Thoracic aorta endothelial cell (primary cell): ENCODE measurements around the genes TBC1D20 and SCRT2.

GRCh38 chr20:129853-130526 is 12.4 kb upstream of the DEFB126 start:
- CAGE, long polyA plus RNA = no peak

- CAGE, long polyA plus RNA = no peak
Observed at GRCh38 chr20:326515-327218, 1.3 kb downstream of the SOX12 start.

GRCh38 chr20:327219-327730 is 1.9 kb downstream of the SOX12 start:
- CAGE, long polyA plus RNA = no peak

DNA sequence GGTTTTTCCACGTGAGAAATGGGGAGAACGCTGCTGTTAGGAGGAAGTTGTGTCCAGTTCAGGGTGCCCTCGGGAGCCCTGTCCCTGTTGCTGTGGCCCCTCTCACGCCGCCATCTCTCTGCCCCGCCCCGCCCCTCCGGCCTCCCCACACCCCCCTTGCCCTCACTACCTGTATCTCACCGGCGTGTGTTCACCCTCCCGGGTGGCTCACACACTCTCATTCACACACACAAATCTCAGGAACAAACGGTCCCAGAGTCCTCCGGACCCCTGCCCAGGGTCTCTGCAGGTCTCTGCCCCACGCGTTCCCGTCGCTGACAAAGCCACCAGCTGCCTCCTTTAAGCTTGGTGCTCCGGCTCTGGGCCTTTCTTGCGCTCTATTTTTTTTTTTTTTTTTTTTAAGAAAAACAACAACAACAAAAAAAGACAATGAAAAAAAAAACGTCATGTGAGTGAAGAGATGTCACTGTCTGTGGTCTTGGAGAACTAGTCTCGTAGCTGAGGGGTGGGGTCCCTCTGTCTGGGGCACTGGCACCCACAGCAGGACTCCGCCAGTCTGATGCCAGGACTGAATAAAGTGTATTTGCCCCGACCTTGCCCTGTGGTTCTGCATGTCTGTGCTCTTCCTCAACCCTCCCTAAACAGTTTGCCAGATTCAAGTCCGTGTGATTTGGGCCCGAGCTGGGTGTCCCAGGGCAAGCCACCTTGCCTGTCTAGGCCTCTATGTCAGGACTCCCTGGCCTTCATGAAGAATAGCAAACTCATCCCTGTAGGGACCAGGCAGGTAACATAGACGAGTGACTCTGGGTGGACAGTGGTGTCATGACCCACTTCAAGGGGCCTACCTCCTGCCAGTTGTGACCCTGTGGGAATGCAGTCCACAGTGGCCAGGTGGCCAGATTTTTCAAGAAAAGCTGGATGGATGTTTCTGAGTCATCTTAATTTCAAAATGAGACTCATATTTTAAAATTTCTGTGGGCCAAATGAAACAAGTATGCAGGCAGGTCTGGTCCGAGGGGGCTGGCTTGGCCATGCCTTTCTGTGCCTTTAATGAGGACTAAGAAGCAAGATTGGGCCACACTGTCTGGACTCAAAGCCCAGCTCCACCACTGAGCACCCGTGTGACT is 3.1 kb downstream of the SOX12 start:
- CAGE, long polyA plus RNA = no peak

DNA sequence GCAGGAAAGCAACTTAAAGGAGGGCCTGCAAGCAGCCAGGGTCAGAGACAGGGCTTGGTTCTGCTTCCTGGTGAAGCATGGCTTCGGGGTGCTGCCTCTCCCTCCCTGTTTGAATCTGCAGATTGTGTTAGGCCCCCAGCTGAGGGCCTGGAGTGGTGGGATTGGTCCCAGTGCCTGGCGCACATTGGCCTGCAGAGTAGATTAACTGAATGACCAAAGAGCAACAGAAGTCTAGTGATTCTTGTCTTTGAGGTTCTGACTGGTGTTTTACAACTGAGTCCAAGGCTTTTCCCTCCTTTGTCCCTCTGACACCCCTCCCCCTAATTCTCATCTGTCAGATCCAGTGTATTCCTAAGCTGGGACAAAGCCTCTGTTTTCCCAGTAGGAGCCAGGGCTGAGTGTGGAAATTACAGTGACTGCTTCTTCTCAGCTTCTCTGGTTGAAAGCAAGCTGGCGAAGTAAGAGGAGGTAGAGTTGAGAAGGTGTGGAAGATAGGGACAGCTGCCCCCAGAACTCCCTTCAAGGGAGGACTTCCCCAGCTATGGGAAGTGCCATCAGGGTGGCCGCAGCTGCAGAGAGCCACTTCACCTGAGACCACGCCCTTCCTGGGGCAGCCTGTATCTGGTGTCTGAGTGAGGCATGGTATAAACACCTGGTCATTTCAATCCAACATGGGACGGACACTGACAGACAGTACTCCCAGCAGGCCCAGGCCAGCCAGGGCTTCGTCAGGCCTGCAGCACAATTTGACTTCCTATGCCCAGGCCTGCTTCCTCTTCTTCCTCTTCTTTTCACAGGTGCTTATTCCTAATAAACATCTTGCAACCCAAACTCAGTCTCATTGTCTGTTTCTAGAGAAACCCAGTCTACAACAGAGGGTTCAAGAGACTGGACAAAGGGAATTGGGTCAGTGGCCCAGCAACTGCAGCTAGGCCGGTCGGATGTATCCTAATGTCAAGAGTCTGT is 4.3 kb downstream of the SOX12 start:
- CAGE, long polyA plus RNA = no peak

- CAGE, long polyA plus RNA = no peak
Observed at GRCh38 chr20:330360-330868, 5.1 kb downstream of the SOX12 start.

GRCh38 chr20:365960-366423 is 14.6 kb upstream of the TRIB3 start:
- CAGE, long polyA plus RNA = no peak

GRCh38 chr20:381574-382644 is 1.3 kb downstream of the TRIB3 start:
- CAGE, long polyA plus RNA = no peak

- CAGE, long polyA plus RNA = no peak
Observed at GRCh38 chr20:406792-407998, 904 bp upstream of the RBCK1 start.

- CAGE, long polyA plus RNA = no peak
Observed at GRCh38 chr20:409369-410359, 1.6 kb downstream of the RBCK1 start.

DNA sequence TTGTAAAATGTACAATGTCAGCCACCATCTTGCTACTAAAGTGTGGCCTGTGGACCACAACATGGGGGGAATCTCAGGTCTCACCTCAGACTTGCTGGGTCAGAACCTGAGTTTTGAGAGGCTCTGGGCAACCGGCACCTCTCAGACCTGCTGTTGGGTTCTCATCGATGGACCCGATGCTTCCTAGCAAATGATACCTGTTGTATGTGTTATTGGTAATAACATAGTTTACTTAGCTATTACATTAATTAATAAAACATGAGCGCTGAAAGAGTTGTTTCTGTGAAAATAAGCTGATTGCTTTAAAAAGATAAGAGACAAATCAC is 5.5 kb downstream of the RBCK1 start:
- CAGE, long polyA plus RNA = no peak

DNA sequence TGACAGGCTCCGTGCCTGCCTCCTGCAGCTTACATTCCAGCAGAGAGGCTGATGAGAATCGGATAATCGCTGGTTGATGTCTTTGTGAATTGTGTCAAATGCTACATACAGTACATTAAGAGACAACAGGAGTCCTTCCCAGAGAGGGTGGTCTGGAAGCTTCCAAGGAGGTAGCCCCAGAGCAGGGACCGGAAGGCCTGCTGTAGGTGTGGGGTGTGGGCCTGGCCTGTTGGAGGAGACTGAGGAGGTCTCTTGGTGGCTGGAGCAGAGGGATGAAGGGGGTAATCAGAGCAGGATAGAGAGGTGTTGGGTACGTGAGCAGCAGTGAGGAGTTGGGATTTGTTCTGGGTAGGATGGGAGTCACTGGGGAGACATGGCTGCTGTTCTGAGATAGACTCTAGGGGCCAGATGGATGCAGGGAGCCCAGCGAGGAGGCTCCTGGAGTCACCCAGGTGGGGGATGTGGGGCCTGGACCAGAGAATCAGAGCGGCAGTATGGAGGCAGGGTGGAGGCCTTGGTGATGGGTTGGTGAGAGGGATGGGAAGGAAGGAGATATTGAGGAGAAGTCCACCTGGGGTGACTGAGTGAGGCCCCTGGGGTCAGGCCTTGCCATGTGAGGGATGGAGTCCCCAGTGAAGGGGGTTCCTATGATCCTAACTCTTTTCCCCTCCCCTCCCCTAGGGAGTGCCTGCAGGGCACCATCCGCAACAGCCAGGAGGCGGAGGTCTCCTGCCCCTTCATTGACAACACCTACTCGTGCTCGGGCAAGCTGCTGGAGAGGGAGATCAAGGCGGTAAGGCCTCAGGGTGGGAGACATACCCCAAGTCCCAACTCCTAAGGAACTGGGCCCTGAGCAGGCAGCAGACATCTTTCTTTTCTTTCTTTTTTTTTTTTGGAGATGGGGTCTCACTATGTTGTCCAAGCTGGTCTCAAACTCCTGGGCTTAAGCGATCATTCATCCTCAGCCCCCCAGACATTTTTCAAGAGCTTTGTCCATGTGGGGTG is 13.6 kb downstream of the RBCK1 start:
- CAGE, long polyA plus RNA = no peak

GRCh38 chr20:437690-438217 is 24.6 kb downstream of the TBC1D20 start:
- CAGE, long polyA plus RNA = no peak

GRCh38 chr20:462183-462765 is at the start of gene TBC1D20:
TBC1D20 (minus strand) TSS chr20:462533.
- CAGE, long polyA plus RNA = no peak

- CAGE, long polyA plus RNA = no peak
Observed at GRCh38 chr20:508439-508687, 35.2 kb downstream of the CSNK2A1 start.

DNA sequence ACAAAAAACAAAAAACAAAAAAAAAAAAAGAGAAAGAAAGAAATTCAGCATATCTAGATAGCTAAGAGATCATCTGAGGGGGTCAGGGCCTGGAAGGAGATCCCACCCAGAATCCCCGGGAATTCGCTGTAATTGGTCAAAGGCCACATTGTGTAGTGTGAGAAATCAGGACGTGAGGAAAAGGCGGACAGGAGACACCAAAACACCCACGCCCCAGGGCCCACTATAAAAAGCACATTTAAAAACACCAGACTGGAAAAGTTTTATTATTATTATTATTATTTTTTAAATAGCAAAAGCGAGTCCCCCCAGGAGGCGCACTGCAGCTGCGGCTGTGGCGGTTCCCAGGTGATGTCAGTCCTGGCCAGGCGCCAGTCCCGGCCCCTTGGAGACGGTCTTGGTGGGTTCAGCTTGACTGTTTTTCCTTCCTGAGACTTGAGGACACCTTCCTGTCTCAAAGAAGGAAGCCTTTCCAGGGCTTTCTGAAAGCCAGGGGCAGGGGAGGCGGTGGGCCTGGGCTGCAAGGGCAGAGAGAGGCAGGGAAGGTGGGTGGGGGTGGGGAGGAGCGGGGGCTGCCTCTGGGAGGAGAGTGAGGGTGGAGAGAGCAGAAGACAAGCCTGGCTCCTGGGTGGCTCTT is 14.6 kb downstream of the TCF15 start:
- CAGE, long polyA plus RNA = no peak

DNA sequence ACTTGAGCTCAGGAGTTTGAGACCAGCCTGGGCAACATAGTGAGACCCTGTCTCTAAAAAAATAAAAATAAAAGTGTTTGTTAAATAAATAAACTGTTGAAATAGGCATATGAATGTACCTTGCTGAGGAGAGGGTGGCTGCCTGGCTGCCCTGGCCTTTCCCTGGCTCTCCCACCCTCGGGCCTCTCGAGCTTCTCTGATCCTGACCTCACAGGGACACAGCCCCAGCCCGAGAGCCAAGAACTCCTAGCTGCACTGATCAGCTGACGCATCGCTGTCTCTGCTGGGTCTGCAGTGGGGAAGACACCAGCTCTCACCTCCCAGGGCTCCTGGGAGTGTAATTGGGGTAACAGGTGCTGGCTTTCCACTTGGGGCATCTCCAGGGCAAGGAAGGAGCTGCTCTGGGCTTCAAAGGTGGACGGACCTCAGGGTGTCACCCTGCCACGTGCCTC is 7.0 kb downstream of the TCF15 start:
- CAGE, long polyA plus RNA = no peak

GRCh38 chr20:609214-609824 is 790 bp downstream of the TCF15 start:
- CAGE, long polyA plus RNA = no peak

- CAGE, long polyA plus RNA = no peak
Observed at GRCh38 chr20:671424-671798, 4.2 kb downstream of the SCRT2 start.

GRCh38 chr20:675587-676235 is at the start of gene SCRT2:
SCRT2 (minus strand) TSS chr20:675802.
- CAGE, long polyA plus RNA = no peak